ENCODE measurements around the genes BTBD1 and BNC1.

DNA sequence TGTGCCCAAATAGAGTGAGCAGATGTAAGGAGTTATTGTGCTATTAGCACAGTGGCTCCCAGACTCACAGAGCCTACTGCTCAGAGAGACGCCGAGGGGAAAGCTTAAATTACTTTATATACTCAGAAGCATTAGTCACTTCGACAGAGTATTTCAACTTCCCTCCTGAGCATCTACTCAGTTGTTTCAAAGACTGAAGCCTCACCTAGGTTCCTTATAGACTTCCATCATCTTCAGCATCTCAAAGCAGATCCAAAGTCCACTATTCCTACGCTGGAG is 776 bp downstream of the HOMER2 start:
- PRO-cap = no peak

- PRO-cap = no peak
Observed at GRCh38 chr15:83029683-83030347, 18.4 kb upstream of the C15orf40 start.

DNA sequence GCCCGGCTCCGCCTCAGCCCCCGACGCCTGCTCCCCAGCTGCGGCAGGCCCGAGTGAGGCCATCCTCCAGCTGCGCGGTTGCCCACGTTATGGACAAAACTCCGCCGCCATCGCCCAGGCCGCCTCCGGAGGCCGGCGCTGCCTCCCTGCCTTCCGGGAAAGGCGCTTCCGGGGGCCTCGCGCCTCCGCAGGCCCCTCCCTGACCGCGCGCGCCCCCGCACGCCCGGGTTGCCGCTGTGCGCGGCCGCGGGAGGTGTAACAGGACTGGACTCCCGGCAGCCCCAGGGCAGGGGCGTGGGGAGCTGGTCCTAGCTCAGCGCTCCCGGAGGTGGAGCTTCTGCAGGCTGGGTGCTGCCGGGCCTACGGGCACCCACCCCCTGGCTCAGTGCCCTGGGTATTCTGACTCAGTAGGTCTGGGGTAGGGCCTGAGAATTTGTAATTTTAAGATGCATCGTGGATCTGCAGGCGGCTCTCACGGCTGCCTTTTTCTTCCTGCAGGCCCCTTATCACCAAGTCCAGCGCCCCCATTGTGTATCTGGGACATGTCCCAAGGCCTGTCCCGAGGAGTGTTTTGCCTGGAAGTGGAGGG is at the start of gene BTBD1:
Gene BTBD1 (minus strand): TSS at position 164 of the 589 bp plus-strand sequence.
- PRO-cap = bidirectional peak, plus-strand start at position 316 of the sequence, minus-strand start at position 140 of the sequence

DNA sequence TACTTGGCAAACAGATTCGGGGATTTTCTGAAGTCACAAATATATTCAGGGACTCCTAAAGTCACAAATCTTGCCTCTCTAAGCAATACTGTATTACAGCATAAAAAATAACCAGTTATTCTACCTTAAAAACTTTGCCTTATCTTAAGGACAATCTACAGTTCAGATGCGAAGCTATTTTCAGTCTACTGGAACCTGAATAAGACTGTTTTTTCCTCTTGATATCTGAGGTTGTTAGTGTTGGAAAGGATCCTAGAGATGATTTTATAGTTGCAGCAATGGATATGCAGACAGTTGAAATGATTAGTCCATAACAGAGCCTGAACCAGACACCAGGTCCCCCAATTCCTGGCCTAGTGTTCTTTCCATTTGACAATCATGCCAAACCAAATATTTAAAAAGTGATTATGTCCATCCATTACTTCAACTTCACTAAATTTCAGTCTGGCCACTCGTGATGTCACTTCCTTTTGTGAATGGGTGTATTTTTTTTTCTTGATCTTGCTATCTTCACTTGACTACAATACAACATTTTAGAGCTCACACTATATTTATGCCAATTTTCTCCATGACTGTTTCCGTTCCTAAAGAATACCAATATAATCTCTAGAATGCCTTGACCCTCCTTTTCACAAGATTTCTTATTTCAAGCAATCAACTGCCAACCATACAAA is 1.7 kb downstream of the HDGFL3 start:
- PRO-cap = no peak

GRCh38 chr15:83284503-83285251 is at the start of gene BNC1:
Gene BNC1 (minus strand): TSS chr15:83284664.
- PRO-cap = no peak

DNA sequence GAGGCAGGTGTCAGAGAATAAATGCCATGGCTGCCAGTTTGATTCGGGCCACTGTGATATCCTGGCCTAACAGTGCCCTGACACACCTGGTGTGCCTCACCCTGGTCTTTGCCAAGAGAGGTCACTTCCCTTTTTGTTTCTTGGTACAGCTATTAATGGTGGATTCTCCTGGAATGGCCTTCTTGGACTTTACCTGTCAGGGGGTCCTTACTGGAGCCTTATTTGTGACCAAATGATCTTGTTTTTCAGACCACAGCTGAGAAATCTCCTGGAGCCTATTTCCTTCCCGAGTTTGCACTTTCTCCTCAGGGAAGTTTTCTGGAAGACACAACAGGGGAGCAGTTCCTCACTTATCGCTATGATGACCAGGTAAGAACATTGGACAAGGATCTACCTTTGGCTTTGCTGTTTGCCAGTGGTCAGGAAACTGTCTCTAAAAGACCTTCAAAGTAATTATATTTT is 50.2 kb downstream of the ADAMTSL3 start:
- PRO-cap = no peak

DNA sequence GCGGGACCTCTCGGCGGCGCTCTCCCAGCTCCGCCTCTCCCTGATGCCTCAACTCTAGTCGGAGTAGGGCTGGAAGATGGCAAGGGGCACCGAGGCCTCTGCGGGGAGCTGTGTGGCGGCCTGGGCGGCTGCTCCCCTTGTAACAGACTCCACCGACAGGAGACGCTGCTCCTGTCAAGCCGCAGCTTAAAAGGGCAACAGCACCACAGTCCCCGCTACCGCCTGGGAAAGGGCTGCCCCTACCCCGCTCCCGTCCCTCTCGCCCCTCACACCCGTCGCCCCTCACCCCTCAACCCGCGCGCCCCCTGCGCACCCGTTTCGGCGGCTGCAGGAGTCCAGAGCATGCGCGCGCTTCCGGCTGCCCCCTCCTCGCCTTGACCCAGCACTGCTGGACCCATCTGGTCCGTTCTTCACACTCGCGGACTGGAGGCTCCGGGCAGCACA is 178.9 kb upstream of the ZSCAN2 start:
- PRO-cap = no peak

- PRO-cap = no peak
Observed at GRCh38 chr15:84654740-84655557, 866 bp upstream of the WDR73 start.

DNA sequence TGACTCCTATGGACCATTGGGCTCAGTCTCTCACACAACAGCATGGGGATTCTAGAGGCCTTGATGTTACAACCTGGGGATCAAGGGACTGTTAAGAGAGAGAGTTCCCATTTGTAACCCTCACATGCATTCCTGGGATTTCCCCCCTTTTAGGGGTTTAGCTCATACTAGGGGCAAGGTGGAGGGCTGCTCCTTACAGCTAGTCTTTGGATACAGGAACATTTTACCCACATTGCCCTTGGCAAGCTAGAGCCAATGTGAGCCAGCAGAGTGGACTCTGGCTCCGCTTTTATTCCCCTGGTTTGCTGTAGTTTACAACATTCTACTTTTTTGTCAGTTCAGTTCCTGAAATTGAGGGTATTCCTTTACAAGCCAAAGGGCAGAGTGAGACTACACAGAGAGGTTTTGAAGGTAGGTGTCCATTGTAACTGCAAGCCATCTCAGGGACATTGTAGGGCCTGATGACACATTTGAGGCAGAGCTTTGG is 7.7 kb downstream of the ZNF592 start:
- PRO-cap = bidirectional peak, plus-strand start at position 375 of the sequence, minus-strand start at position 291 of the sequence

DNA sequence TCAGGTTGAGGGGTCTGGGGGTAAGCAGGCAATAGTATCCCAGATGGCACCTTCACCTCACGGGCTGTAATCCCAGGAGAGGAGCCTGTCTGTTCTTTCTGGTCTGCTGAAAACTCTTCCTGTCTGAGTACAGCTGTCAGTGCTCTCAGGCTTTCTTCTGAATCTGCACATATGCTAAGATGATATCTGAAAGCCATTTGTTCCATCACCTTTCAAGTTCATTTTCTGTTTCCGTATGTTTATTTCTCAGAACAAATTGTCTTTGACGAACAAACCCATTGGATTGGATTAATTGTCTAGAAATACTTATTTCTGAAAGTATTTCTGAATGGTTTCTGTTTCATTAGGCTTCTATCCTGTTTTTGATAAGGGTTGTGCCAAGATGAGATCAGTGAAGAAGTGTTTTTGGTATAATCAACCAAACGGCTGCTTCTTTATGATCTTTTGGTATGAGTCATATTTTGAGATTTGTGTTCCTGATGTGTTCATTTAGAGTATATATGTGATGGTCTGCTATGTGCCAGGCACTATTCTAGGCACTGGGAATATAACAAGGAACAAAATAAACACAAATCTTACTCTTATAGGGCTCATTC is 13.3 kb downstream of the ZNF592 start:
- PRO-cap = no peak

DNA sequence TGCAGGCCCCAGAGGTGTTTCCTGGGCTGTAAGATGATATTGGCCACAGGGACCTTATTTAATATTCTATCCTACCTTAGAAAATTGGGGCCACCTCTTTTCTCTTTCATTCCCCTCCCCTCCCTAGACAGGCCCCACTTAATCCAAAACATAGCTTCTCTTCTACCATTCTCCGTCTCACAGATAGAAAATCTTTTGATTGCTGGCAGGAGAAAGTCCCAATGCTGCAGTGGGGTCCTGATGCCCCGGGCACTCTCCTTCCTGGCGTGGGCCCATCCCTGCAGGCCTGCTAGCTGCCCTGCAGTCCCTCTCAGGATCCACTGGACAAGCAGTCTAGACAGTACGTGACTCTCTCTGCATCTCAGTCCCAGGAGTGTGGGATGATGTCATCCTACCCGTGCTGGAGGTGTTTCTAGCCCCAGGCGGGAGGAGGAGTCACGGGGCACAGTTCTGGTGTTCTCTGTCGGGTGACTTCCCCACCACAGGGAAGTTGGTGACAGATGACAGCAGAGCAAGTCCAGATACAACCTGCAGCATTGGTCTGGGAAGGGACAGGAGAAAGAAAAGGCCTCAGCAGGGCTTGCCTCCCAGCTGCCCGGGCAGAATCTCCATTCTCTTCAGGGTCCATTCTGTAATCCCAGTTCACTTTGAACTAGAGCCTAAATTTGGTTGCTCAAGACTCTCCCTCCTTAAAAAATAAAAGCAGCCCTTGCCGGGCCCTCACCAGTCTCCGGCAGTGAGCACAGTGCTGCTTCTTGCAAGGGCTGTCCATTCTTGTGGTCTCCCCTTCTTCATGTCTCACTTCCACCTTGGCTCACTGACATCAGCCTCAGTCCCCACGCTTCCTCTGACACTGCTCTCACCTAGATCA is 30.5 kb downstream of the SLC28A1 start:
- PRO-cap = bidirectional peak, plus-strand start at position 484 of the sequence, minus-strand start at position 375 of the sequence

DNA sequence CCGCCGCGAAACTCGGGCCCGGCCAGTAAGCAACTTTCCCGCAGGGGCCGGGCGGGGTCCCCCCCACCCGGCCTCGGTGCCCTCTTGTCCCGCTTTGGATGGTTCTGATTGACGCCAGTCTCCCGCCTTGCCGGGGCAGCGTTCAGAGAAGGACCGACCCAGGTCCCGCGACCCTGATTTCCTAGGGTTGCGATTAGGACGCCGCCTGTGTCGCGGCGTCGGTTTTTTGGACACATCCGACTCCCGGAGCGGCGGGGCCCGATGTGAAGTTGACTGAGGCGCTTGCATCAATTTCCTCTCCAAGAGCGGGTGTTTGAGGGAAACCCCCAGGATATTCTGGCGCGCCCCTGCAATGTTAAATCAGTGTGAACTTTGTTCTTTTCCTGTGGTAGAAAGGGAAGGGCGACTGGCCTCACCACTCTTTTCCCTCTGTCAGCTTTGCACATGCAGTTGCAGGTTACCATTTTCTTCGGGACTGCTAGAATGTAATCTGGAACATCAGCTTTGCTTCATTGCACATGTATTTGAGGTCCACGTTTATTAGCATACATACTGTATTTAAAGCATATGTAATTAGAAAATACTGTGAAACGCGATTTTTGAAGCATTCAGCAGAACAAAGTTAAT is 831 bp downstream of the PDE8A start:
- PRO-cap = bidirectional peak, plus-strand start at position 386 of the sequence, minus-strand start at position 275 of the sequence

GRCh38 chr15:85005540-85006215 is 24.0 kb downstream of the PDE8A start:
- PRO-cap = no peak

DNA sequence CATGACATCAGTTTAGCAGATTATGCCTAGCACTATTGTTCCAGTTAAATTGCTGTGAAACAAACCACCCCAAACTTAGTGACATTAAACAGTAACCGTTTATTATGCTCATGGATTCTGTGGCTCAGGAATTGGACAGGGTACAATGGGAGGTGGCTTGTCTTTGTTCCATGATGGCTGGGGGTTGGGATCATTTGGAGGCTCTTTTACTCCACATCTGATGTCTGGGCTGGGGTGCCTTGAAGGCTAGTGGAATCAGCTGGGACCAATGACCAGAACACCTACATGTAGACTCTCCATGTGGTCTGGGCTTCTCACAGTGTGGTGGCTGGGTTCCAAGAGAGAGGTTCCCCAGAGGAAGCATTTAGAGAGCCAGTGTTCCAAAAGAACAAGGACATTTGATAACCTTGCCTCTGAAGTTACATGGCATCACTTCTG is 44.5 kb downstream of the PDE8A start:
- PRO-cap = no peak

DNA sequence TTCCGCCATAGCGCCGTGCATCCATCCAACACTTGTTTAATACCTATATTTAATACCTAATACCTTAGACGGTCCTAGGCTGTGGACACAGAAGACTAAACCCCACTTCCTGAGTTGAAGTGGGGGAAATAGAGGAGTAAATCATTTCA is 446 bp upstream of the AKAP13 start:
- PRO-cap = no peak

GRCh38 chr15:85575127-85575468 is 194.7 kb downstream of the AKAP13 start:
- PRO-cap = no peak

DNA sequence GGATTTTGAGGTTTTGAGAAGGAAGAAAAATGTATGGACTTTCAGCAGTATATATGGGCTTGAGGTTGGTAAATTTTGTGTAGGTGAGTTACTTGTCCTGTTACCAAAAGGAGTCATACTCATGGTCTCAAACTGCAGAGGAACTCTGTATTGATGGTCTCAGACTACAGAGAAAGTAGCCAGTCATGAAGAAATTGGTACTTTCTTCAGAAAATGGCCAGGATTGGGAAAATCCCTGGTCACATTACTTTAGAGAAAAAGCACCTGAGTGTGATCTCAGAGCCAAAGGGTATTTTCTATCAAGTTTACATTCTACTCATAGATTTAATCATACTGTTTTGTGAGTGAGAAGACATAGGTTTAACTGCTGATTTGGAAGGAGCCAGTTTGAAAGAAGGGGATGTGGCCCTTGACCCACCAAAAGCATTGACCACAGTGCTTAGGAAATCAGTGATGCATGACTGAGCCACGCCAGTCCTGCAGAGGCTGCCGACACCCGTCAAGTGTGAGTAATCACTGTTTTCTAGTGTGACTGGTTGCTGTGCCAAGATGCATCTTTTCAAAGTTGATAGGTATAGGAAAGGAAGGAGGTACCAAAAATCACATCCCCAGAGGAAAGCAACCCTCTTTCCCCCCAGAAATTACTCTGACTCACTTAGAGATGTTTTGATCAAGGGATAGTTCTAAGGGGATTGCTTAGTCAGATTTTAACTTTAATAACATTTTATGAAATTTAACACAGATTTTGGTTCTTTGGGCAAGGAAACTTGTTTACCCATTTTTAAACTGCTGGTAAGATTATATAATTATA is 203.6 kb downstream of the AKAP13 start:
- PRO-cap = bidirectional peak, plus-strand start at position 474 of the sequence, minus-strand start at position 432 of the sequence

DNA sequence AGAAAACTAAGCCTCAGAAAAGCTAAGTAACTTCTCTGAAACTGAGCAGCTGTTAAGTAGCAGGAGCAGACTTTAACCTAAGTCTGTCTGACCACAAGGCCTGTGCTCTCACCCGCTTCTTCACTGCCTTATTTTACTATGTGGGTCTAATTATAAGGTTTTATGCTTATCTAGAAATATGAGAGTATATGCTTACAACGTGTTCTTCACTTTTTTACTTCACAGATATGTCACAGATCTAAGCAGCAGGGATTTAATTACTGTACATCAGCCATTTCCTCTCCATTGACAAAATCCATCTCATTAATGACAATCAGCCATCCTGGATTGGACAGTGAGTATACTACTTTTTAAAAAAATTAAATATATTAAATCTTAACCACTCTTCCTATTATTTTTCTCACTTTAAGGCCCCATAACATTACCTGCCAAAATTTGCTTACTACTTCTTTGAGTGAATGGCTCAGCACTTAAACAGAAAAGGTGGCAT is 125.2 kb downstream of the KLHL25 start:
- PRO-cap = no peak

- PRO-cap = no peak
Observed at GRCh38 chr15:85724832-85725590, 69.7 kb downstream of the KLHL25 start.

- PRO-cap = no peak
Observed at GRCh38 chr15:85749180-85749570, 45.5 kb downstream of the KLHL25 start.